Measurements from ENCODE around the genes NBPF9, H2BC18, H2AC21 and VPS45.

GRCh38 chr1:148977745-148978200 is 125.6 kb downstream of the NBPF9 start:
- PRO-cap: no peak

DNA sequence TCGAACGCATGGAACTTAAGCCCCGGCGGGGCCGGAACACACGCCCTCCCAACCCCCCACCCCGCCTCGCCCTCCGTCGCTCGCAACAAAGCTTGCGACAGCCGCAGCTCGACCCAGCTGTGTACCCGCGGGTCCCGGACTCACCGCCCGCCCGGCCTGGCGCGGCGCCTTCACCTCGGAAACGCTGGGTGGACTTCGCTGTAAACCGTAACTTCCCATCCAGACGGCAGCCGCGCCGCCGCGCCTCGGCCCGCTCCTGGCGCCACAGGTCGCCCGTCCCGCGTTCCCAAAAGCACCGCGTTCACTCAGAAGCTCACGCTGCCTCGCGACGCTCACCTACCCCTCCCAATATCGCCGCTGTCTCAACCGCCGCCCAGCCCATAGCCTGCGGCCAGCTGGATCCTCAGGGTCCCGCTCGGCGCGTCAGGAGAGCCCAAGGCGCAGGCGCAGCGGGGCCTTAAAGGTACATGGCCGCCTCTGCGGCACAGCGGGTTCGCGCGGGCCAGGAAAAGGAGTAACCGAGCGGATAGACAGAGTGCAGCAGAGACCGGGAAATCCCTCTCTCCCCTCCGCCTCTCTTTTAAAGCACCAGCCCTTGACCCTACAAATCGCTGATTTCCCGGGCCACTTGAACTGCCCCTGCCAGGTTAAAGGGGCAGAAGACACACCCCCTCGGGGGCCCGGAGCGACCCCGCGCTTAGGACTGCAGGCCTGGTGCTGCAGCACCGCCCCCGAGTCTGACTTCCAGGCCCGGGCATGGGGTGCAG is at the start of gene NBPF9:
NBPF9 (minus strand) TSS at position 425 of the 767 bp plus-strand sequence.
- PRO-cap: no peak

DNA sequence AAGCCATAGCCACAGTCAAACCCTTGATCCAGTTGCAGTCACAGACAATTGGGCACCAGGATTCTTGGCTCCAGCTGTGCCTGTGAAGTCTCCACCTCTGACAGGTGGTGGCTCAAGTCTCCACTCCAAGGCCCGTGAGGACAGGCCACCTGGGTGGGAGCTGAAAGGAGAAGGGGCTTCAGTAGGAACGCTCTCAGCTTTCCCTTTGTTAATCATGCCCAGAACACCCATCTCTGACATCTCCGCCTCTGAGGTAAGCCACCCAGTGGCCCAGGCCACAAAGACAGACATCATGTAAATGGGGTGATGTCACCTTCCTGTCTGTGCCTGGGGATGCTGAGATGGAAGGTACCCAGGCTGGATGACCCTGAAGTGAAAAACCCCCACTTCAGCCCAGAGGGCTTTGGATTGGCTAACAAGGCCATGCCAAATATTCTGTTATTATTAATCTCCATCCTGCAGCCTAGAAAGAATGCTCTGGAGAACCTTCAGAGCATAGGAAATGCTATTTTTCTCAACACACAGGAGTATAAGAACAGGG is 10.3 kb upstream of the NBPF9 start:
- PRO-cap: no peak

GRCh38 chr1:149162775-149163020 is 59.3 kb upstream of the NBPF9 start:
- PRO-cap: no peak

GRCh38 chr1:149176512-149177371 is 73.4 kb upstream of the NBPF9 start:
- PRO-cap: no peak

- PRO-cap: no peak
Measured at GRCh38 chr1:149240919-149241110, 137.5 kb upstream of the NBPF9 start.

DNA sequence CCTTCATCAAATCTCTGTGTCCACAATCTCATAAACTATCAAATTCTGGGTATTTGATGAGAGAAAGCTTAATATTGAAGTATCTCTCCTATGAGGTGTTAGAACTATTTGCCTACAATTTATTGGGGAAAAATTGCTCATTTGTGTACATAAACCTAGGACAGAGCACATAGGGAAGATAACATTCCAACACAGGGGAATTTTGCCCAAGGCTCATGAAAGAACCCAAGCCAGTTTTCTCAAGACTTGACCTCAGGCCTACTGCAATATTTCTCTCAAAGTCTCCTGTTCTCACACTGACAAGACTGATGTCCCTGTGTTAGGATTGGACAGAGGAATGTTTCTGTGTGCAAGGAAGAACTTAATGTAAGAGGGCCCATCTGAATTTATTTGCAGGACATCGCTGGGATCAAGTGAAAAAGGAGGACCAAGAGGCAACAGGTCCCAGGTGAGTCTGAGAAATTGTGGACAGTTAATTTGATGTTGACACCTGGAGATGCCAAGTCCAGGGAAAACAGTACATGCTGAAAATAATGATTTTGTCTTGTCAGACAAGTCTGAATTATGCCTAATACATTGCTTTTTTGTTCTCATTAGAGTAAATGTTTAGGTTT is 12.2 kb downstream of the NBPF19 start:
- PRO-cap: no peak

DNA sequence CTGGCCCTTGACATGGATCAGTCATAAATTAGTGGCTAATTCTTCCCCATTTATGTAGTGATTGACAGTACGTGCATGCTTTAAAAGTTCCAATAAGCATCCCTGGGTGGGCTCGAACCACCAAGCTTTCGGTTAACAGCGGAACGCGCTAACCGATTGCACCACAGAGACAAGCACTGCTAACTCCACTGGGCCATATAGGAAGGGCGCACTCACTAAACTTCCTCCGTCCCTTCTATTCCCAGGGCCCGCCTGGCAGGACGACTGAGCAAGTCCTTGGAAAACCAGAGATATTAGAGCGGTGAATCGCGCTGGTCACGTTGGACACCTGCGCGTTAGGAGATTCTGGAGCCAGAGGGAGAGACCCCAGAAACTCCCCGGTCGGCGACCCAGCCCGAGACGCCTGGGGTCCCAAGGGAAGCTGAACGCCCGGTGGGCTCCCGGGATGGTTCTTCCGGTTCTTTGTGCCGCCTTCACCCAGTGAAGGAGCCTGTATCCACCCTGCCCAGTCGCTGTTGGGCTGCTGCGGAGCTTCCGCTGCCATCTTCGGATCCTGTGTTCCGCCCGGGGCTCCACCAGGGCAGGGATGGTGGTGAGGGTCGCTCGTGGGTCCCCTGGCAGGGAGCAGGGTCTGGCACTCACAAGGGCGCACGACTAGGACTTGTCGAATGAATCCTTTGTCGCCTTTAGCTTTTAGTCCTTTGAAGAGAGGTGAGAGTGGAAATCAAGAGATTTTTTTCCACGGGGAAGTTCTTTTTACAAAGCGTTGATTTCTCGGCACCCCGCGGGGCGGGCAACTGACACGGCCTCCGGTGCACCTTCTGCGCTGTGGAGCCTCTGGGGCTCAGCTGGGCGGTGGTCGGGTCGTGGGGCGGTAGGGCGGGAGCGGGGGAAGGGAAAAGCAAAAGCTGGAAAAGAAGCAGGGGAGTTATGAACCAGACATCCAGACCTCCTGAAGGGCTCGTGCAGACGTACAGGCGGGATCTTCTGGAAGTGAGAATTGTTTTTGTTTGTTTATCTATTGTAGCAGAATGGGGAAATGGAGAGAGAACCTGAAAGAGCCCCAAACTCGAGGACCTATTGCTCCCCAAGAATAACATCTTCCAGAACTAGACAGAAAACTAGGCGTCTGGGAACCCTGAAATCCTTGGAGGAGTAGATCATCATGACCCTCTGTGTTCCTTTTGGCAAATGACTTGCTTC is 63.1 kb downstream of the PPIAL4C start:
- PRO-cap: no peak

DNA sequence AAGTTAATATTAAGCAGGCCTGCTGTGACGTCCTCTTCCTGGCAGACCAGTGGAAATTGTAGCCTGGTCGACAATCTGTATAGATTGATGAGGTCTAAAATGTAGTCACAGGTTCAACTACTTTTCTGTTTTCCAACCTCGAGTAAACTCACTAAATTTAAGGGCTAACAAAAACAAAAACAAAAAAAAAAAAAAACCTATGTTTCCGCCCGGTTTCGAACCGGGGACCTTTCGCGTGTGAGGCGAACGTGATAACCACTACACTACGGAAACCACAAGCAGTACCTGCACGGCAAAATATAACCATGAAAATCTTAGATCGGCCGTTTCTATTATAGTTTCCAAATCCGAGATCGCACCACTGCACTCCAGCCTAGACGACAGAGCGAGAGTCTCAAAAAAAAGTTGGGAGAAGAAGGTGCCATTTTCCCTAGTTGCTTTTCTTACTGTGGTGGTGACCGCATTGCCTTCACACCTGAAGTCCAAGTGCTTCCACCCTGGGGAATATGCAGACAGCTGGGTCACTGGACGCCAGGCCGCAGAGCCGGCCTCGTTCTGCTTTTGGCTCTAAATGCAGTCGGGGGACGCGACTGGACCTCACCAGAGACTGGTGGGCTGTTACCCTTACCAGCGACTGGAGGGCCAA is 70.0 kb upstream of the FCGR1A start:
- PRO-cap: no peak

GRCh38 chr1:149811943-149812873 is at the start of gene H2BC18:
Gene H2BC18, minus strand, starts transcription at chr1:149812370.
- PRO-cap: unidirectional peak, minus-strand start at chr1:149812260

DNA sequence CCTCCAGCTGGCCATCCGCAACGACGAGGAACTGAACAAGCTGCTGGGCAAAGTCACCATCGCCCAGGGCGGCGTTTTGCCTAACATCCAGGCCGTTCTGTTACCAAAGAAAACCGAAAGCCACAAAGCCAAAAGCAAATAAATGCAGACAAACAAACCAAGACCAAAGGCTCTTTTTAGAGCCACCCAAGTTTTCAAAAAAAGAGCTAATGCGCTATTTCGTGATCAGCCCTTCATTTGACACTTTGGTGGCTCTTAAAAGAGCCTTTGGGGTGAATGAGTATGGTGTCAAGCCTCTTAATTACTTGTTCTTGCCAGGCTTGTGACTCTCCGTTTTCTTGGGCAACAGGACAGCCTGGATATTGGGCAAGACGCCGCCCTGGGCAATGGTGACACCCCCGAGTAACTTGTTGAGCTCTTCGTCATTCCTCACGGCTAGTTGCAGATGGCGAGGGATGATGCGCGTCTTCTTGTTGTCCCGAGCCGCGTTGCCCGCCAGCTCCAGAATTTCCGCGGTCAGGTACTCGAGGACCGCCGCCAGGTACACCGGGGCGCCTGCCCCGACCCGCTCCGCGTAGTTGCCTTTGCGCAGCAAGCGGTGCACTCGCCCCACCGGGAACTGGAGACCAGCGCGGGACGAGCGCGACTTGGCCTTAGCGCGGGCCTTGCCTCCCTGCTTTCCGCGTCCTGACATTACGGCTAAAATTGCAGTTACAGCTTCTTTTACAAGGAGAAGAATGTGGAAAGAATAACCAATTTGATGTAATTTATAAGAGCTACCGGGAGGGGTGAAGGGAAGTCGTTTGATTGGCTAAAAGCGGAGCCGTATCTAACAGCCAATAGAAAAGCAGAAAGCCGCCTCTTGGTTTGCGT is at the start of gene H2AC21:
H2AC21 (minus strand) TSS at position 743 of the 873 bp plus-strand sequence.
- PRO-cap: bidirectional peak, plus-strand start at position 438 of the sequence, minus-strand start at position 169 of the sequence; bidirectional peak, plus-strand start at position 504 of the sequence, minus-strand start at position 515 of the sequence; bidirectional peak, plus-strand start at position 778 of the sequence, minus-strand start at position 621 of the sequence

- PRO-cap: no peak
Measured at GRCh38 chr1:149888689-149889555, 1.2 kb upstream of the H2AC21 start.

DNA sequence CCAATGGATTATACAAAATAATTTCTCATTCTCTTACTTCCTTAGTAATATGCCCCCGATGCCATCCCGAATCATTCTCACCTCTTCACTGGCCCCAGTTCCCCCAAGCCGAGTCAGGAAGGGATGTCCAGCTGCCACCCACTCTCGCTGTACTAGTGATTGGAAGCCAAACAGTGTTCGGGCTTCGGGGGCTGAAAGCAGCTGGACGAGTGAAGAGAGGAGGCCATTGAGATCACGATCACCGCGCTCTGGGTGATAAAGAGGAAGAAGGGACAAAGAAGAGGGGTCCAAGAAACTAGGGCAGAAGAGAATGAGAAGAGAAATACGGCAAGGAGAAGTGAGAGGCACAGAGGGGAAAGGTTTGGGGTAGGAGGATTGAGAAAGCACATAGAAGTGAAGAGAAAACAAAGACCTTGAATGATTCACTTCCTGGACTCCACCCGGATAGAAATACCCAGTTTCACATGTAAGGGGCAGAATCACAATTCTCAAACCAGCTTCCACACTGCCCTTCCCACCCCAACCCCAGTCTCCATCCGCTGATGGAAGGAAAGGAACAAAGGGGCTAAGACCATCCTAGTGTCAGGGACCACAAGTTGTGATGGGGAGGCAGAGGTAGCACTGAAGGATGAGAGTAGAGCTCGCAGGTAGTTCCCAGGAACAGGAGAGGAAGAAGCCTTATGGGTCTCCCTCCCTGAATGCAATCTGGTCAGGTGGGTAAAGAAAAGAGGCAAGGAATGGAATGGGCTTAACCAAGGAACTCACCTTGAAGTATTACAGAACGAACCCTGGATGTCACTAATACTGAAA is 3.8 kb upstream of the SF3B4 start:
- PRO-cap: no peak

DNA sequence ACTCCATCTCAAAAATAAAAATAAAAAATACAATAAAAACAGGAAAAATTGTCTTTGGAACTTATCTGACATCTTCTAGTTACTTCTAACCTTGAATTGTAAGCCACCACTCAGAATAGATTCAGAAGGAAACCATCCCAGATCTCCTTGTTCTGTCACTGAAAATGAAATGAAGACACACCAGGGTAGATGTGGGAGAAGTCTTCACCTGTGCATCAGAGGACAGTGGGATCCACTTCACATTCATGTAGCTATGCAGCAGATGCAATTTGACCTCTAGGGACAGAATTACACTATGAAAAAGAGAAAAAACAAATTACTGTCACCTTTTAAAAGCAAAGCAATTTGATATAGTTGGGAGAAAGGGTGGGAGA is 10.4 kb upstream of the MTMR11 start:
- PRO-cap: no peak

GRCh38 chr1:149995122-149995525 is 15.4 kb downstream of the OTUD7B start:
- PRO-cap: no peak

DNA sequence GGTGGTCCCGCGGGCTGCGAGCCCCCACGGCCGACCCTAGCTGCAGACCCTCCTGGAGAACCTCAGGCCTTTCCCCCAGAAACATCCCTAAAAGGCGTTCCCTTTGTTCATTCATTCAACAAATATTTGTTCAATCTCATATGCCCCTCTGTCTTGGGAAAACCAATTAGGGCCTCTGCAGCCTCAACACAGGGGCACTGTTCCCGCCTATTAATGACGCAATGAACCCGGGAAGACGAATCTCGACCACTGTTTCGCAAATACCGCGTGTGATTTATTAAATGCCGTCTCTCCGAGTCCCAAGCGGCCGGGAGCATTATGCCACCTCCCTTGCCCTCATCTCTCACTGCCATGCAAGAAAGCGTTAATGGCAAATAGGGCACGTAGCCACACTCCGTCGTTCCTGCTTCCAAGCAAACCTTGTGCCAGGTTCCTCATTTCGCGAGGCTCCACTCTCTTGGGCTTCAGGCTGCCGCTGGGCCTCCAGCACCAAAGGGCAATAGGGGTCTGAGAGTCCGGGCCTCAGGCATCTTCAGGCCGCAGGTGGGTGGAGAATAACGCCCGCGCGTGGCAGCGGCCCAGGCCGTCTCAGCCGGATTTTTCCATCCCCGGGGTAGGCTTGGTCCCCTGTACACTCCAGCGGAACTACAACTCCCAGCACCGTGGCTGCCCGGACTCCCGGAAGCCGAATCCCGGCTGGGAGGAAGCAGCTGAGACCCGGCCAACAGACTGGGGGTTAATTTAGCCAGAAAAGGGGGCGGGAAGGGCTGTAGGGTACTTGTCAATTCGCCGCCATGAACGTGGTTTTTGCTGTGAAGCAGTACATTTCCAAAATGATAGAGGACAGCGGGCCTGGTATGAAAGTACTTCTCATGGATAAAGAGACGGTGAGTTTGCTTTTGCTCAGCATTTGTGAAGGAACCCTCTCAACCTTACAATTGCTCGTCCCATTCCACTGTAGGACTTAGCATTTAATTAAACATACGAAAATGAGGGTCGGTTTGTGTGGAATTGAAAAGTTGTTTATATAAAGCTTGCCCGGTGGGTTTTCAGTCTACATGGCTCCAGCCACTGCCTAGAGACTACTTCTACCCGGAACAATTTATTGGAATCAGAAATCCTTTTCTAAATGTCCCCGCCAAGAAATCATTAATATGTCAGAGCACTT is at the start of gene VPS45:
VPS45 (plus strand) TSS at position 713 of the 1,168 bp plus-strand sequence.
- PRO-cap: no peak

- PRO-cap: no peak
Measured at GRCh38 chr1:150153965-150154439, 4.3 kb downstream of the PLEKHO1 start.

GRCh38 chr1:150165961-150166362 is 16.2 kb downstream of the PLEKHO1 start:
- PRO-cap: no peak

GRCh38 chr1:150173021-150173623 is 23.4 kb downstream of the PLEKHO1 start:
- PRO-cap: no peak

- PRO-cap: no peak
Measured at GRCh38 chr1:150230528-150230786, 5.5 kb downstream of the ANP32E start.